Vein endothelial cell (primary cell): ENCODE measurements around a stretch of chr22.

GRCh38 chr22:47062671-47063100 is 300.2 kb downstream of the TBC1D22A start:
- CAGE, long polyA plus RNA = no peak

DNA sequence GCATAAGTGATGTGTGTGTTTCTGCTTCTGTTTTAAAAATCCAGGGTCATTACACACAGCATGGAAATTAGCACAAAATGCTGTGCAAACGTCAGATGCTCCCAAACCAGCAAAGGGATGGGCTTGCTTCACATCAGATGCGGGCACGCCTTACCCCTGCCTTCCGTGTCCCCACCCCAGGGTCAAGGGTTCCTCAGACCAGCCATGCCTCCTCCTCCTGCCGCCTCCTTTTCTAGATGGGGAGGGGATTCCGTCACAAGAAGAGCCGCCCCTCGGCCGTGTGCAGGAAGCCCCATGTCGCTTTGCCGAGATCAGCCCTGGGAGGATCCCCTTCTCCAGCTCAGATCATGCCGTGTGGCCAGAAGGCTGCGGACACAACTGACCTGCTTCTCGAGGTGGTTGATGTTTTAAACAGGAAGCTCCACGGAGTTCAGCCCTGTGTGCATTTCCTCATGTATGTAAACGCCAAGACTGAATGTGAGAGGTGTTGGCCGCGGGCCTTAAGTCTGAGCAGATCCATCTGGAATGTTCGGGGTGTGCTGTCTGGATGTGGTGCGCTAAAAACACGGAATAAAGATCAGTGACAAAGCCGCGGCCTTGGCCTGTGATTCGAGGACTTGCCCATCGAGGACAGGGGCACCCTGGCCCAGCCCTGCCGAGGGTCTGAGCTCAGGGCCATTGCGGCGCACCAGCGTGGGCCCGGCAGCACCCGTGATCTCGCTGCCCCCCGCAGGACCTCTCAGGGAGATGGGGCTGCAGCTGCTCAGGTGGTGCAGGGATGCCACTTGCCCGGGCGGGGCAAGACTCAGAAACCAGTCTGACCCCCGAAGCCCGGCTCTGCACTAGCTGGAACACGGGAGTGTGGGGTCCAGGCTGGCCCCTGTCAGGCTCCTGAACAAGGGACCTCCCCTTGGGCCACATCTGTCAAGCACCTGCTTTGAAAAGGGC is 412.9 kb downstream of the TBC1D22A start:
- CAGE, long polyA plus RNA = no peak

DNA sequence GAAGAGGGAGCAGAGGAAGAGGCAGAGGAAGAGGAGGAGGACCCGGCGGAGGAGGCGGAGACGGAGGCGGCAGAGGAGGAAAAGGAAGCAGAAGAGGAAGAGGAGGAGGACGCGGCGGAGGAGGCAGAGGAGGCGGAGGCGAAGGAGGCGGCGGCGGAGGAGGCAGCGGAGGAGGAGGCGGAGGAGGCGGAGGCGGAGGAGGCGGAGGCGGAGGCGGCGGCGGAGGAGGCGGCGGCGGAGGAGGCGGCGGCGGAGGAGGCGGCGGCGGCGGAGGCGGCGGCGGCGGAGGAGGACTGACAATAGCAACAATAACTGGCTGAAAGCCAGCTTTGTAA is 616.6 kb downstream of the TBC1D22A start:
- CAGE, long polyA plus RNA = no peak

GRCh38 chr22:47883433-47883882 is 605.9 kb upstream of the TAFA5 start:
- CAGE, long polyA plus RNA = no peak

- CAGE, long polyA plus RNA = no peak
Observed at GRCh38 chr22:47918478-47919031, 570.8 kb upstream of the TAFA5 start.

DNA sequence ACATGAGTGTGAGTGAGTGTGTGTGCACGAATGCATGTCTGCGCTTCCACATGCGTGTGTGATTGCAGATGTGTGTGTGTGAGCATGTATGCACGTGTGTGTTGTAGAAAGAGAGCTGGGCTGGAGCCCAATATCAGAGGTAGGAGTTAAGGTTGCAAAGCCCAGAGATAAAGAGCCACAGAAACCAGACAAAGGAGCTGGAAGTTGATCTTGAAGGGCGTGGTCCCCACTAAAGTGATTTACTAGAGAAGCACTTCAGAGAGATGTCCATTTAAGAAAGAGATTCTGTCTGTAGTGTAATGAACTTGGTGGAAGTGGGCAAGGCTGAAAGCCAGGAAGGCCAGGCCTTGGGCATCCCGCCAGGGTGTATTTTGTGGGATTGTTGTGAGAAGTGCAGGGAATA is 328.2 kb upstream of the TAFA5 start:
- CAGE, long polyA plus RNA = no peak

DNA sequence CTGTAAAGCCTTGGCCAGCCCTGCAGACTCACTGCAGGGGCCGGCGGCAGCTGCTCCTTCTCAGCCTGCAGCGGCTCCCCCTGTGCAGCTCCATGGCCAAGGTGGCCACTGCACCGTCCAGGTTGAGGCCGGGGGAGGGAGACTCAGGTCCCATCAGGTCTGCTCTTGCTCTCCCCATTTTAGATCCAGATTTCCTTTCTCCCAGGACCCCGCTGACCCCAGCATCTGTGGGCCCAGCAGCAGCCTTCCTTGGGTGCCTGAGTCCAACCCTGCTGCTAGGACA is 122.7 kb upstream of the TAFA5 start:
- CAGE, long polyA plus RNA = no peak

DNA sequence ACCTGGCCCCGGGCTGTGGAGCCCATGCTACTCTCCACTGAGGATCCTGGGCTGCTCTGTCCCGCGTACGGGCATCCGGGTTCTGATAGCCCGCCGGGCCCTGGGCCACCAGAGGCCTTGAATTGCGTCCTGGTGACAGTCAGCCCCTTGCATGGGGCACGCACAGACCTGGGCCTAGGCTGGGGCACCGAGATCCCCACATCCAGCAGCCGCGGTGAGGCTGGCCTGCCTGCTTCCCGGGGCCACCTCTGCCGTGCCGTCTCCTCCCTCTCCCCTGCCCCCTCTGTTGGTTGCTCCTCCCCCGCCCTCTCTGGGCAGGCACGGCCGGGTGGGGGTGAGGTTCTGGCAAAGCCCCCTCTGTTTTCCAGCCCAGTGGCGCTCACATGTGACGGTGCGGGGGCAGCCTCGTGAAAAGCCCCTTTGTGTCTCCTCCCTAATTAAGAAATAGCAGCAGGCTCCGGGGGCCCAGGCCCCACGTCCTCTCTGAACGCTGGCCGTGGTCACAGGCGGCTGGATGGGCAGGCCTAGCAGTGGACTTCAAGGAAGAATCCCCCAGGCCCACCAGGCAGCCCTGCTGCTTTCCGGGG is 28.3 kb downstream of the TAFA5 start:
- CAGE, long polyA plus RNA = no peak

DNA sequence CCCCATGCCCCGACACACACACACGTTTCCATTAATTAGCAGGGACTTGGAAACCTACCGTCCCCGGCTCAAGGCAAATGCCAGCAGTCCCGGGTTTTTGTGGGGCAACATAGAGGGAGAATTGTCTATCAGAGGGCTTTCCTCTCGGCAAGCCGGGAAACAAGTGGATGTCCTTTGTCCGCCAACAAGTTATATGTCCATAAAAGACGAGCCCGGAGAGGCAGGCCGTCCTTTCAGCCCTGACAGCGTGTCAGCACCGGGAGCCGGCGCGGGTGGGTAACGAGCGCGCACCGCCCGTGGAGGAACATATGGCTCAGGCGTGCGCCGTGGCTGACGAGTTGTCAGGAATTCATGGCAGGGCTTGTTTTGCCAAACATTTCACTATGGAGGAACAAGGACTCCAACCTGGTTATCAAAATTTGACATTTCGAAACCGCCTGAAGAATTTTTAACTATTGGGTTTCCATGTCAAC is 46.9 kb downstream of the TAFA5 start:
- CAGE, long polyA plus RNA = no peak

GRCh38 chr22:49650985-49651368 is 176.7 kb downstream of the BRD1 start:
- CAGE, long polyA plus RNA = no peak

- CAGE, long polyA plus RNA = no peak
Observed at GRCh38 chr22:49796550-49796761, 31.2 kb downstream of the BRD1 start.

DNA sequence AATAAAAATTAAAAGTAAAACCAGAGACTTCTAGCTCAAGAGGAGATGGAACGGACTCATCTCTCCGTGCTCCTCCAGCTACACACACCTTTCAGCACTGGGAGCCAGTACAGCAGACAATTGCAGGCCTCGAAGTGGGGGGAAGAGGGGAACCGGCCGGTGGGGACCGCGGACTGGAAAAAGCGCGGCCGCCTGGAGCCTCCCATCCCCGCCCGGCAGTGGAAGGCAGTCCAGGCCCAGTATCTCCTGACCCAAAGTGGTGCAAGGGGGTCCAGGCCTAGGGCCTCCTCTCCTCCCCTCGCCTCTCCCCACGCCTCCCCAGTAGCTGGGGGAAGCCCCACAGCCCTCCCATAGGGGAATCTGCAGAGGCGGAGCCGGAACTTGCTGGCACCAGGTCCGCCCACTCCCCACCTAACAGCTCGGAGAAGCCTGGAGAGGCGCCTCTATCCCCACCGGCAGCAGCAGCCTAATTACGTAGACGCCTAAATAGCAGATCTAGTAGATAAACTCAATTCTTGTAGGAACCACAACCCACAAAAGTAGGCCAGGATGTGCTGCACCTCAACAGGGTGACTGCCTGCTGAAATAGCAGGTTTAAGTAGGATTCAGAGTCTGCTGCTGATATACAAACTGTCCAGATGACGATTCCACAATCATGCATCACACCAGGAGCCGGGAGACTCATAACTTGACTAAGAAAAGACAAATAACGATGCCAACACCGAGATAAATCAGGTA is 11.1 kb upstream of the BRD1 start:
- CAGE, long polyA plus RNA = no peak

- CAGE, long polyA plus RNA = no peak
Observed at GRCh38 chr22:49867073-49867596, 13.5 kb downstream of the ZBED4 start.

DNA sequence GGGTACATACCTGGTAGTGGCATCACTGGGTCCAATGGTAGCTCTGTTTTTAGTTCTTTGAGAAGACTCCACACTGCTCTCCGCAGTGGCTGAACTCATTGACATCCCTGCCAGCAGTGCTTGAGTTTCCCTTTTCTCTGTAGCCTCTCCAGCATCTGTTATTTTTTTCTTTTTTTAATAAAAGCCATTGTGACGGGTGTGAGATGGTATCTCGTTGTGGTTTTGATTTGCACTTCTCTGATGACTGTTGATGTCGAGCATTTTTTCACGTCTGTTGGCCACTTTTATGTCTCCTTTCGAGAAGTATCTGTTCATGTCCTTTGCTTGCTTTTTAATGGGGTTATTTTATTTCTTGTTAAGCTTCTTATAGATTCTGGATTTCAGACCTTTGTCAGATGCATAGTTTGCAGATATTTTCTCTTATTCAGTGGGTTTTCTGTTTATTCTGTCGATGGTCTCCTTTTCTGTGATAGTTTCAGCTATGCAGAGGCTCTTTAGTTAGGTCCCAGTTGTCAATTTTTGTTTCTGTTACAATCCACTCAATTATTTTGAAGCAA is 16.8 kb downstream of the ZBED4 start:
- CAGE, long polyA plus RNA = no peak

DNA sequence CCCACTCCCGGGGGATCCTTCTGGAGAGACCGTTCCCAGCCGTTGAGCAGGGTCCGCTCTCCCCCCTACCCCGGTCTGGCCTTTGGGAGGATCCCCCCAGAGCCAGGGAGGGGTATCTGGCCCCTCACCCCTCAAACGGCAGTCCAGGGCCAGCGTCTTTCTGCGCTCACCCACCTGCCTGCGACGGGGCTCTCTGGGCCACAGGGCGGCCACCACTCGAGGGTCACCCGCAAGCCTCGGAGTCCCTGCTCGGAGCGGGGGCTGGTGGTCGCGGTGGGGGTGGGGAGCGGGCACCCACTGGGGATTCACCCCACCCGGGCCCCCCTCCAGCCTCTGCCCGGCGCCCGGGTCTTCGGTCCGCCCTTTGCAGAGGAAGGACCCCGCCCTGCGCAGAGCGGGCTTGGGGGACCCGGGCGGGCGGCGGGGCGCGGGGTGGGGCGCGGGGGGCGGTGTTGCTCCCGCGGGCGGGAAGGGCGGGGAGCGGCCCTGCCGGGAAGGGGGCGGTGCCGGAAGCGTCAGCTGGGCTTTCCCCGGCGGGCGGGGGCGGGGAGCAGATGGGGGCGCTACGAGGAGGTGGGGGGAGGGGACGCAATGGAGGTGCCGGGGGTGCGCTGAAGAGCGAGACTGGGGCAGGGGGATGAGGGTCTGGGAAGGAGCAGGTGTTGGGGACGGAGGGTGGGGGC is 16.6 kb downstream of the CRELD2 start:
- CAGE, long polyA plus RNA = no peak

- CAGE, long polyA plus RNA = no peak
Observed at GRCh38 chr22:49944599-49945644, 15.7 kb upstream of the PIM3 start.

GRCh38 chr22:49951780-49952035 is 8.9 kb upstream of the PIM3 start:
- CAGE, long polyA plus RNA = no peak

- CAGE, long polyA plus RNA = no peak
Observed at GRCh38 chr22:49957058-49957257, 3.6 kb upstream of the PIM3 start.

- CAGE, long polyA plus RNA = no peak
Observed at GRCh38 chr22:49968695-49969626, 8.4 kb downstream of the PIM3 start.

GRCh38 chr22:49970965-49971814 is 10.6 kb downstream of the PIM3 start:
- CAGE, long polyA plus RNA = no peak